Vagina (tissue), 1 donor: Measurements from ENCODE around the genes ZNF462 and RAD23B.

- PRO-cap = no peak
- RAMPAGE, long total RNA = no peak
Observed at GRCh38 chr9:105187650-105188250, 56.7 kb upstream of the SLC44A1 start.

DNA sequence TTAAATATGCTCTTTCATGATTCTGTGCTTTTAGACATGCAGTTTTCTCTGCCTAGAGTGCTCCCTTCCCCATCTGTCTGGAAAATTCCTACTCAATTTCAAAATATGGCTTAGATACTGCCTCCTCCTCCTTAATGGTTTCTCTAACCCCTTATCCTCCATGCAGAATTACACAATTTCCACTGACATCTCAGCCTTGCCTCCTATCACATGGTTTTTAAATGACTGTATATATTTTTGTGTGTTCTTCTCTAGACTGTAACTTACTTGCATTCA, 85.2 kb downstream of the SLC44A1 start:
- PRO-cap = unidirectional peak, minus-strand start at position 79 of the sequence
- RAMPAGE, long total RNA = no peak

DNA sequence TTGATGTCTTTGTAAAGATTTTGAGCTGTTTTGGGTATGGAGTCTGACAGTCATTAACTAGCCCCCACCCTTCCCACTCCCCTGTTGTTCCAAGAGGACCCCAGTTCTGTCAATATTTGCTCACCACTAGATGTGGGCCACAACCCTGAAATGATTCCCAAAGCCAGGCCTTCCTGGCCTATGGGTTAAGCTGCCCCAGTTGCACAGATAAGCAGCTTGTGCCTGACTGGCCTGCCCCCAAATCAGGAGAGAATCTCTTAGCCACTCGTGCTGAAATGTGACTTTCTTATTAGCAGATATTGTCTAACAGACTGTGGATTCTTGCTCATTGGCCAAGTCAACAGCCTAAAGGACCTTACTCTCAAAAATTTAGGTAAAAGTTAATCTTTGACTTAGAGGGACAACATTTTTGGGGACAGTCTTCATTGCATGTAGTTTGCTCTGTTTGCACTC, 29.3 kb upstream of the FSD1L start:
- PRO-cap = no peak
- RAMPAGE, long total RNA = no peak

DNA sequence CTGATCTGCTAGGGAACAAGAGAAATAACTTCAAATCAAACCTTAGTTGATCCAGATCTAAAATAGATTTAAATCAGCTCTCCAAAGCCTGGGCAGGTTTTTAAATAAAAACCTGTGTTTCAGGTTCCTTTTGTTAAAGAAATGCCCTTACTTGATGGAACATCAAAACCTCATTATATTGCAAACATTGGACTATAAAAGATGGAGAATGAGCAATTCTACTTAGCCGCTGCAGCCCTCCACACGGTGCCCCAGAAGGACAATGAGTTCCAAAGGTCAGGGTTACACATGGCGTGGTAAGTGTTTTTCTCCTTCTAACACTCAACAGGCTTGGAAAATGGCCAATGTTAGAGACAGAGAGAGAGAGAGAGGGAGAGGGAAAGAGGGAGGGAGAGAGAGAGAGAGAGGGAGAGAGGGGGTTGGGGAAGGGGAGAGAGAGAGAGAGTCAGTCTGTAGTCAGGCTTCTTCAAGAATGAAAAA, 324.6 kb downstream of the TMEM38B start:
- PRO-cap = no peak
- RAMPAGE, long total RNA = no peak

- PRO-cap = no peak
- RAMPAGE, long total RNA = no peak
Observed at GRCh38 chr9:106304571-106304900, 558.4 kb upstream of the ZNF462 start.

DNA sequence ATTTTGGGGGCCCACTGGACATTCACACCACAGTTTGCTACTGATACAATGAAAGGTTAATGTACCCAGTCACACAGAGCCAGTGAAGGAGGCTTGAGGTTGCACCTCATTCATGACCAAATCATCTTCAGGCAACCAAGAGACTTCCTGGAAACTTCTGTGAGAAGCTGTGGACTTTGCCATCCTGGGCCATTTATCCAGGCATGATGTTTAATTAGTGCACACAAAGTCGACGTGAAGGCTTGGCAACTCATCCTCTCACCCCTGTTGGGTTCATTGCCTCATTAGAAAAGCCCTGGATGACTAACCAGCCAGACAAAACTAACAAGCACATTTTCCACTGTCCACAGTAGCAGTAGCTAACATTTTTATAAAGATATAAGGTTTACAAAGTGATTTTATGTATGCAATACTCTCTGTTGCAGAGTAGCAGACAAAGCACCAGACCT, 65.7 kb upstream of the ZNF462 start:
- PRO-cap = no peak
- RAMPAGE, long total RNA = no peak

- PRO-cap = no peak
- RAMPAGE, long total RNA = no peak
Observed at GRCh38 chr9:106861676-106862420, 1.1 kb upstream of the ZNF462 start.

DNA sequence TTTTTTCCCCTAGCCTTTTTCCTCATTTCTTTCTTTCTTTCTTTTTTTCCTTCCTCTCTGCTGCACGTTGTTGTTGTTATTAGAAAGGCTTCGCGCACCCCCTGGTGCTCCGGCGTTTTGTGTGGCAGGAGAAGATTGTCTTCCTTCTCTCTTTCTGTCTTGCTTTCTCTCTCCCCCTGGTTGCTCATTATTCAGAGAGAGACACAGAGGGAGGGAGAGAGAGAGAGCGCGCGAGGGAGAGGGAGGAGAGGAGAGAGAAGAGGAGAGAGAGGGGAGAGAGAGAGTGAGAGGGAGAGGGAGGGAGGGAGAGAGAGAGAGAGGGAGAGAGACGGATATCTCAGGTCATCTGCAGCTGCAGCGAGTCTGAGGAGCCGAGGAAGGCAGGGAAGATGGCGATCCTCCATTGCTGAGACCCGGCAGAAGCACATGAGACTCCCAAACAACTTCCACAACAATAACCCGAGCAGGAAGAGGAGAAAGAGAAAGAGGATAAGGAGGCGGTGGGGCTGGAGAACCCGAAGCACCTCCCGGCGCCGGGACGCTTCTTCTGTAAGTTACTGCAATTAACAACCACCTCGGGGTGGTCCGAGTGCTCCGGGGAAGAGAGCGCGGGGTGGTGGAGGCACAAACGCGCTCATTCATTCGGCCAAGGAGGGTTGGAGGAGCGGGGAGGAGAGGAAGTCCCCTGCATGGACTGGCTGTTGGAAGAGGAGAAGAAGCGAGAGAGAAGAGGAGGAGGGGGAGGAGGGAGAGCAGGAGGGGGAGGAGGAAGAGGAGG, at the start of gene ZNF462:
Gene ZNF462, plus strand, starts transcription at position 360 of the 778 bp plus-strand sequence.
- PRO-cap = unidirectional peak, plus-strand start at position 360 of the sequence; bidirectional peak, plus-strand start outside the sequence, minus-strand start at position 703 of the sequence
- RAMPAGE, long total RNA = start-site peak on the plus strand centred at position 280 of the sequence, 94 bp wide, 87 reads

- PRO-cap = no peak
- RAMPAGE, long total RNA = no peak
Observed at GRCh38 chr9:106868130-106868526, 5.2 kb downstream of the ZNF462 start.

- PRO-cap = no peak
- RAMPAGE, long total RNA = start-site peak on the plus strand at chr9:106874365-106874437, 5 reads
Observed at GRCh38 chr9:106873937-106874717, 11.2 kb downstream of the ZNF462 start.

DNA sequence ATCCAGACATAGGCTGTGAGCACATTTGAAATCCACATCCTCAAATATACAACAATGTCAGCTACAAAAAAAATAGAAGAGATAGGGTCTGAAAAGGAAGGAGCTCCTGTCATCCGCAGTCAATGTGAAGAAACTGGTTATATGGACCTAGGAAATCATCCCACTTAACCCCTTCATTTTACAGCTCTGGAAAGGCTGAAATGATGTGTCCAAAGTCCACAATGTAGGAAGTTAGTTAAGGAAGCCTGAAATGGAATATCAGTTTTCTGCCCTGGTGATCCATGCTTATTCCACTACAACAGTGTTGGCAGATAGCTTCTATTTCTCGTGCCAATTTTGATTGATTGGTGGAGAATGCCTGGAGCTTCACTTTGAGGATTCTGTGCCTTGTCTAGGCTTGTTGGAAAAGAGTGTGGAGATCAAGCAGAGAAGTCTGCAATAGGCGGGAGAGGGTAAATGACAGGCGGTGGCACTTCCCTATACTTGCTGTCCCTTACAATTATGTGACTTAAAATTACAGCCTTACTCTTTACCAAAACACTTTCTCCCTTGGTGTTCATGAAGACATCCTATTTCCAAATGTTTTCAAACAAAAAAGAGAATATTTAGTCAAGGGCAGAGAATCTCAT, 23.6 kb downstream of the ZNF462 start:
- PRO-cap = no peak
- RAMPAGE, long total RNA = no peak

- PRO-cap = no peak
- RAMPAGE, long total RNA = no peak
Observed at GRCh38 chr9:106918863-106919399, 56.0 kb downstream of the ZNF462 start.

GRCh38 chr9:107282721-107283419, at the start of gene RAD23B:
RAD23B (plus strand) TSS chr9:107283279.
- PRO-cap = bidirectional peak, plus-strand start at chr9:107283279, minus-strand start at chr9:107282950
- RAMPAGE, long total RNA = no peak

- PRO-cap = no peak
- RAMPAGE, long total RNA = no peak
Observed at GRCh38 chr9:107323789-107324131, 40.7 kb downstream of the RAD23B start.

GRCh38 chr9:107363543-107364242, 80.6 kb downstream of the RAD23B start:
- PRO-cap = no peak
- RAMPAGE, long total RNA = no peak

- PRO-cap = no peak
- RAMPAGE, long total RNA = start-site peak on the minus strand at chr9:107485612-107485677, 69 reads
Observed at GRCh38 chr9:107485040-107486215, 4.1 kb downstream of the KLF4 start.

DNA sequence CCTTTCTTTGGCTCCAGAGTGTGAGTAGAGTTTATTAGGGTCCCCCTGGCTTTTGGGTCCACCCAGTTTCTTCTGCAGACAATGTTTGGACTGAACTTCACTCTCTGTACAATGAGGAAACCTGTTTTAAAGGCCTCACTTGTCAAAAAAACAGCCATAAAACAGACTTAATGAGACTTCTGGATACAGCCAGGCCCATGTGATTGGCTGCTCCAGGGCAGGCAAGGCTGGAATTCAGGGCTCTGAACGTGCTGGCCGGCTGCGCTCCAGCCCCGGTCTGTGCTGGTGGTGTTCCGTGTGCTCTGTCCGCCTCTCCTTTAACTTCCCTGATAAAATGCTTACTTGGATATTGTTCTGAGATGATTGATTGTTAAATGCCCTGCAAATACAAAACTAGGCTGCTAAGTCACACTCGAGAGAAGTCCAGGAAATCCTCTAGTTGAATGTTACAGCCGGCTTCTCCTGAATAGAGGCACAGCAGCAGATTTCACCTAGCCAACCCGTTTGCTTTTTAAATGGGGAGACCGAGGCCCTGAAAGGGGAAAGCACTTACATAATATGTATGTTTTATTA, 131.3 kb upstream of the KLF4 start:
- PRO-cap = no peak
- RAMPAGE, long total RNA = no peak

GRCh38 chr9:107667378-107667822, 177.8 kb upstream of the KLF4 start:
- PRO-cap = no peak
- RAMPAGE, long total RNA = no peak

DNA sequence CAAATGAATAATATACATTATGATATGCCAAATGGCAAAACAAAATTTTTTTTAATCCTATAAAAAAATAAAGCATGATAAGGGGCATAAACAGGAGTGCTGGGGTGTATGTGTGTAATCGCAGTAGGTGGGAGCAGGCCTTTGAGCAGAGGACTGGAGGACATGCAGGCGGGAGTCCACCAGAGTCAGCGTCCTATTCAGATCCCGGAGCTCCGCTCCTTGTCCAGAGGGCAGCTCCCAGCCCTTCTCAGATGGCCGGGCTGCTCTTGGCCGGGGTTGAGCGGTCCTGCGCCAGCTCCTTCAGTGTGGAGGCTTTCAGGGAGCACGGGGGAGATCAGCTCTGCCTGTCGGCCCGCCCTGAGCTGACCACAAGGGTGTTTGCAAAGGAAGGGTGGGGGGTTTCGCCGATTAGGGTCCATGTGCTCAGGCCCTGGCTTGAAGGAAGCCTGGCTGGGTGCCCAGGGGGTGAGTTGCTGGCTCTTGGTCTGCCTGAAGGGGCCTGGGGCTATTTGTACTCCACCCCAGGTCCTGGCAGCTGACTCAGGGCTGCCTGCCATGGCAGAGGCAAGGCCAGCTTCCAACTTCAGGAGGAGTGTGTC, 249.9 kb upstream of the KLF4 start:
- PRO-cap = unidirectional peak, minus-strand start at position 249 of the sequence
- RAMPAGE, long total RNA = no peak

- PRO-cap = no peak
- RAMPAGE, long total RNA = no peak
Observed at GRCh38 chr9:107820321-107820785, 330.8 kb upstream of the KLF4 start.